GM06990 (cell line): ENCODE measurements around a stretch of chr10.

DNA sequence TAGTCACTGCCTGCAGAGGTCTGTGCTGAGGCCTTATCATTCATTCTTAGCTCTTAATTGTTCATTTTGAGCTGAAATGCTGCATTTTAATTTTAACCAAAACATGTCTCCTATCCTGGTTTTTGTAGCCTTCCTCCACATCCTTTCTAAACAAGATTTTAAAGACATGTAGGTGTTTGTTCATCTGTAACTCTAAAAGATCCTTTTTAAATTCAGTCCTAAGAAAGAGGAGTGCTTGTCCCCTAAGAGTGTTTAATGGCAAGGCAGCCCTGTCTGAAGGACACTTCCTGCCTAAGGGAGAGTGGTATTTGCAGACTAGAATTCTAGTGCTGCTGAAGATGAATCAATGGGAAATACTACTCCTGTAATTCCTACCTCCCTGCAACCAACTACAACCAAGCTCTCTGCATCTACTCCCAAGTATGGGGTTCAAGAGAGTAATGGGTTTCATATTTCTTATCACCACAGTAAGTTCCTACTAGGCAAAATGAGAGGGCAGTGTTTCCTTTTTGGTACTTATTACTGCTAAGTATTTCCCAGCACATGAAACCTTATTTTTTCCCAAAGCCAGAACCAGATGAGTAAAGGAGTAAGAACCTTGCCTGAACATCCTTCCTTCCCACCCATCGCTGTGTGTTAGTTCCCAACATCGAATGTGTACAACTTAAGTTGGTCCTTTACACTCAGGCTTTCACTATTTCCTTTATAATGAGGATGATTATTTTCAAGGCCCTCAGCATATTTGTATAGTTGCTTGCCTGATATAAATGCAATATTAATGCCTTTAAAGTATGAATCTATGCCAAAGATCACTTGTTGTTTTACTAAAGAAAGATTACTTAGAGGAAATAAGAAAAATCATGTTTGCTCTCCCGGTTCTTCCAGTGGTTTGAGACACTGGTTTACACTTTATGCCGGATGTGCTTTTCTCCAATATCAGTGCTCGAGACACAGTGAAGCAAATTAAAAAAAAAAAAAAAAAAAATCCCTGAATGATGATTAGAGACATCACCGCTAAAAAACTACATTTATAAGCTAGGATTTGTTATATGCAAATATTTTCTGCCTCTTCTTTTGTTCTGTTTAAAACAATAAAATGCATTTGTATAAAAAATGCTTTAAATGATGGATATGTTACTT is 31.2 kb downstream of the AP3M1 start:
- RRBS, result 89% methylated on average over 1 of the region's 6 CpGs

GRCh38 chr10:74152388-74152949 is 1.4 kb downstream of the ADK start:
- RRBS, result no CpG with 5 or more reads among the region's 2 CpGs

- RRBS, result no CpG with 5 or more reads among the region's 4 CpGs
These were observed 87.2 kb downstream of the ADK start for GRCh38 chr10:74238311-74238510.

- RRBS, result no CpG with 5 or more reads among the region's 9 CpGs
These were observed 240.7 kb upstream of the KAT6B start for GRCh38 chr10:74585201-74586595.

- RRBS, result no CpG with 5 or more reads among the region's 6 CpGs
These were observed 39.4 kb downstream of the KAT6B start for GRCh38 chr10:74865729-74866295.

DNA sequence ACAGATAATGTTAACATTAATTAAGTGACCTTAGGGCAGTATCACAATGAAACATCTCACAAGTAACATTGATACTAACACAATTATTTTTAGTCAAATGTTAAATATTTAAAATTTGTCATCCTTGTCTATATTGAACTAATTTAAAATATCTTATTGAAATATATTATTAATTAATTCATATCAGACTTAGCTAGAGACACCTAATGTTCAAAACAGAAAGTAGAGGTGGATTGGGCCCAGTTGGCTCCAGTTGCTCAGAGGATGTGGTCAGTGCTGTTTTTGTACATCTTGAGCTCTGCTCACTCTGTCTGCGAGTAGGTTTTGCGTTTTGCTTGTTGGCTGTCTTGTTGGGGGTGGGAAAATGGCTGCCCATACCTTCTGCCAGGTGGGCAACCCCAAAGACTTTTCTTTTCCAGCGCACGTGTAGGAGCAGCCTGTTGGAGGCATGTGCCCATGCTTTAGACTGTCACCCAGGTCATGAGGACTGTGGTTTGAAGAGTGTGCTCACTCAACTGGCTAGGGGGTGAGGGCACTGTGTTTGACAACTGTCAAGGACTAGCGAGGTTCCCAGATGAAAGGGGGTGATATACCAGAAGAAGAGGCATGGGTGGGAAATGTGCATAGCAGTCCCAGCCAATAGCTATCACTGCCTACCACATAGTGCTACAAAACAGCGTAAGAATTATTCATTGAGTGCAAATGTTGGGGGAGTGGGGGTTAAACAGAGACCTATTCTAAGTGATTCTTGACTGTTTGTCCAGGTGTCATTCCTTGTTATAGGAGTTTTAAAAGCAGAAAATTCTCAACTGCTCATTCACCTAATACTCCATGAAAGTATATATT is 73.9 kb downstream of the KAT6B start:
- RRBS, result no CpG with 5 or more reads among the region's 6 CpGs

GRCh38 chr10:74988674-74989731 is 84.4 kb downstream of the DUSP29 start:
- RRBS, result no CpG with 5 or more reads among the region's 6 CpGs

- RRBS, result no CpG with 5 or more reads among the region's 2 CpGs
These were observed 52.5 kb downstream of the DUSP29 start for GRCh38 chr10:75021066-75021293.

DNA sequence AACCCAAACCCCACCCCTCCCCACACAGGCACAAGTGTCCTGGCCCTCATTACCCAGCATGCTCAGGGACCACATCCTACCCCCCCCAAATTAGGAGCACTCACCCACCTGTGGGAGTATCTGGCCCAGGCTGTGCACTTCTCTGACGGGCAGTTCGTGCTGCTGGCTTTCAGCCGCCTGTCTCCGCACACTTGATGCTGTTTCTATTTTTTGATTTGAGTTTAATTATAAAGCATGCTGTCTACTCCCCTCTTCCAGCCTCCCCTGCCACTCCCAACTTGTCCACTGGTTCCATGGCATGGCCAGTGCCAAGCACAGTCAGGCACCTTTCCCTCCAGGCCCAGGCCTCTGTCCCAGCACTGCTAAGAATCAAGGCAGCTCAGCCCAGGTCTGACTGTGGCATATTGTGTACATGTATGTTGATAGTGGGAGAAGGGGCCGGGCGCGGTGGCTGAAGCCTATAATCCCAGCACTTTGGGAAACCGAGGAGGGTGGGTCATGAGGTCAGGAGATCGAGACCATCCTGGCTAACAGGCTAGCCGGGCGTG is 2.5 kb upstream of the DUSP13 start:
- RRBS, result no CpG with 5 or more reads among the region's 11 CpGs

- RRBS, result no CpG with 5 or more reads among the region's 7 CpGs
These were observed 2.5 kb upstream of the SAMD8 start for GRCh38 chr10:75108956-75109430.

- RRBS, result no CpG with 5 or more reads among the region's 8 CpGs
These were observed 5.3 kb downstream of the COMTD1 start for GRCh38 chr10:75230273-75230996.

DNA sequence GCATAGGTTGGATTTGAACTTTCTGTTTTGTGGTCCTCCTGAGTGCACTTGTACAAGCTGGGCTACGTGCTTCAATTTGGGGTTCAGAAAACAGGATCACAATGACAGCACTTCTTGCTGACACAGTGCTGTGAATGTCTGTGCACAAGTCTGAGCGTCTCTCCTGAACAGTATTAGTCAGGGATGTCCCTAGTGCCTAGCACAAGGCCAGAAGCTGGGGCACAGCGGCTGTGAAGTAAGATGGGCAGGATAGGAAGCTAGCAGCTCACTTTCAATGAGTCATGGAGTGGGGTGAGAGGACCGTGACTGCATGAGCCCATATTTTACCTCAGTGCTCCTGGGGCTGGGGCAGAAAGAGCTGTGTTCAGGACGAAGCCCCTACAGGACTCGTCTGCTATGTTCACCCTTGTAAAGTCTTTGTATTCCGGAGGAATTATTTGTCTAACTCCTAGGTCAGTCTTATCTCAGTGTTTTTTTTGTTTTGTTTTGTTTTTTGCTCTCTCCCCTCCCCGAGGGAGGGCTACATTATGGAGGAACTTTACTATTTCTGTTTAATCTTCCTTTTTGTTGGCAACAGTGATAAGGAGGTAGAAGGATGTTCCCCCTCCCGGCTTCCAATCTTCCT is 2.9 kb upstream of the LRMDA start:
- RRBS, result no CpG with 5 or more reads among the region's 9 CpGs

DNA sequence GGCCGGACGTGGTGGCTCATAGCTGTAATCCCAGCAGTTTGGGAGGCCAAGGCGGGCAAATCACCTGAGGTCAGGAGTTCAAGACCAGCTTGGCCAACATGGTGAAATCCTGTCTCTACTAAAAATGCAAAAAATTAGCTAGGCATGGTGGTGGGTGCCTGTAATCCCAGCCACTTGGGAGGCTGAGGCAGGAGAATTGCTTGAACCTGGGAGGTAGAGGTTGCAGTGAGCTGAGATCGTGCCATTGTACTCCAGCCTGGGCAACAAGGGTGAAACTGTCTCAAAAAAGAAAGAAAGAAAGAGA is 9.3 kb downstream of the LRMDA start:
- RRBS, result no CpG with 5 or more reads among the region's 4 CpGs

- RRBS, result no CpG with 5 or more reads among the region's 5 CpGs
These were observed 32.6 kb downstream of the LRMDA start for GRCh38 chr10:75464069-75464406.

GRCh38 chr10:75464630-75465593 is 33.5 kb downstream of the LRMDA start:
- RRBS, result no CpG with 5 or more reads among the region's 11 CpGs

DNA sequence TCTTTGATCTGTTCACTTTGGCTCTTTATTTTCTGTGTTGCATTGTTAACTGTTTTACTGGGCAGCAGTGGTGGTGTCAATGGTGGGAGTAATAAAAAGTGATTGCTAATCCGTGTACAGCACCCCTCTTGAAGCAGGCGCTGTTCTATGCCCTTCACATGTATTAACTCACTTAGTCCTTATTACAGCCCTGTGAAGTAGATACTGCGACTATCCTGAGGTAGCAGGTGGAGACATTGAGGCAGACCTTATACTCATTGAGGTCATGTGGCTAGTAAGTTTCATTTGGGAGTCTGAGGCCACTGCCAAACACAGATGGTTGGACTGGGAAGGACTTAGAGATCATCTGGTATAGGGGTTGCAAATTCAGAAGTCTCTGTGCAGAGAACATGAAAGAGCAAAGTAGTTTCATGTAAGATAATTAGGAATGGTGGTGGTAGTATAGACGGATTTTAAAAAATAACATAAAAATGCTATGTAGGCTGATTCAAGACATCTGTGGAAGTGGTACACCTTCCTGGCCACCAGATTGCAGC is 90.6 kb downstream of the LRMDA start:
- RRBS, result no CpG with 5 or more reads among the region's 4 CpGs

DNA sequence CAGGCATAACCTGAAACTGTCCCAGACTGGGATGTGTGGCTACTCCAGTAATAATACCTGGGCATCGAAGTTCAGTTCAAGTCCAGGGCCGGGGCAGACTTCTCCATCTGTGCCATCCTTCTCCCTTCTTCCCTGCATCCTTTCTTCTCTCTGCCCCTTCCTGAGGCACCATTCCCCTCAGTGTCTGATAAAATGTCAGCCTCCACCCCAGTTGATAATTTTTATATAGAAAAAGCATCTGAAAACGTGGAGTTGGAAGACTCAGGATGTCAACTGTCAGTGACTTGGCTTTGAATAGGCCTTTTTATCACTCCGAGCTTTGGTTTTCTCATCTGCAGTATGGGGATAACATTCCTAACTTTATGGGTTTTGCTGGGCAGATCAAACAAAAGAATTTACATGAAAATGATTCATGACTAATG is 92.3 kb downstream of the LRMDA start:
- RRBS, result no CpG with 5 or more reads among the region's 4 CpGs

DNA sequence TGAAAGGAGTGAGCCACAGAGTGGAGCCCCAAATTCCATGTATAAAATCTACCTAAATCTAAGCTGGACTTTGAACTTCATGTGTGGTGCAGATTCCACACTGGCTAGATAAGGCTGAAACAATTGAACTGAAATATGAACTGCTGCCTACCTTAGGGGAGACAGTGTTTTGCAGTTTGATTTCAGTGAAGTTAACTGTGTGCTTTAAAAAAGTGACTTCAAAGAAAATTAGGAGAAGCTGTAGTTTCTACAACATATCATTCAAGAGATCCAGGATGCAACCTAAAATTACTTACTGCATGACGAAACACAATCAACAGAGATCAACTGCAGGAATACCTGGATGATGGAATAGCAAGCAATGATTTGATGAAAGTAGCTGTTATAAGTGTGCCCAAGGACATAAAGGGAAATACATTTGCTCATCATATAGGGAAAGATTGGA is 124.0 kb downstream of the LRMDA start:
- RRBS, result no CpG with 5 or more reads among the region's 1 CpG

- RRBS, result no CpG with 5 or more reads among the region's 2 CpGs
These were observed 158.6 kb downstream of the LRMDA start for GRCh38 chr10:75590019-75590523.

GRCh38 chr10:75763854-75764729 is 332.7 kb downstream of the LRMDA start:
- RRBS, result no CpG with 5 or more reads among the region's 10 CpGs